Osteocyte (in vitro differentiated cells): ENCODE results near the genes AP1M2, KANK2, SWSAP1 and CNN1.

- PRO-cap, result no peak
Measured at GRCh38 chr19:10518987-10519384, 1.7 kb upstream of the S1PR5 start.

DNA sequence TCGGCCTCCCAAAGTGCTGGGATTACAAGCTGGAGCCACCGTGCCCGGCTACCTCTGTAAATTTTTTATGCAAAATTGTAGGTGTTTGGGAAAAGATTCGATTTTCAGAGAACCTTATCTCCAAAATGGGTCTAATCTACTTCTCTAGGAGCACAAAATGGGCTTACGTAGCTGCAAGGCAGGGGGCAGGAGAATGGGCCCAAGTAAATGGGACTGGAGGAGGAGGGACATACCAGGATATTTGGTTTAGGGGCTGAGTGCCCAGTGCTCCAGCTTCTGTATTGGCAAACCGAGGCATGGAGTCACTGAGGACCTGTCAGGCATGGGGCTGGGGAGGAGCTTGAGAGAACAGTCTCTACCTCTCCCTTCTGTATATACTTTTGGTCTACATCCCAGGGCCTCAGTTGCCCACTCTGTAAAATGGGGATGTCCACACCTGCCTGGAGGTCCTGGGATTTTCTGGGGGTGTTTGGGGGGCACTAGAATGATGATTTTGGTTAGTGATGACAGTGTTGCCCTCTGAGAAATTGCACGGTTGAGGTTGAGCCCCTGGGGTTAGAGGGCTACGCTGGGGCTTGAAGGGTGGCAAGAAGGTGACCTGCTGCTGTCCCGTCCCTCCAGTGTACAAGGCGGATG is 4.7 kb downstream of the ATG4D start:
- PRO-cap, result no peak

DNA sequence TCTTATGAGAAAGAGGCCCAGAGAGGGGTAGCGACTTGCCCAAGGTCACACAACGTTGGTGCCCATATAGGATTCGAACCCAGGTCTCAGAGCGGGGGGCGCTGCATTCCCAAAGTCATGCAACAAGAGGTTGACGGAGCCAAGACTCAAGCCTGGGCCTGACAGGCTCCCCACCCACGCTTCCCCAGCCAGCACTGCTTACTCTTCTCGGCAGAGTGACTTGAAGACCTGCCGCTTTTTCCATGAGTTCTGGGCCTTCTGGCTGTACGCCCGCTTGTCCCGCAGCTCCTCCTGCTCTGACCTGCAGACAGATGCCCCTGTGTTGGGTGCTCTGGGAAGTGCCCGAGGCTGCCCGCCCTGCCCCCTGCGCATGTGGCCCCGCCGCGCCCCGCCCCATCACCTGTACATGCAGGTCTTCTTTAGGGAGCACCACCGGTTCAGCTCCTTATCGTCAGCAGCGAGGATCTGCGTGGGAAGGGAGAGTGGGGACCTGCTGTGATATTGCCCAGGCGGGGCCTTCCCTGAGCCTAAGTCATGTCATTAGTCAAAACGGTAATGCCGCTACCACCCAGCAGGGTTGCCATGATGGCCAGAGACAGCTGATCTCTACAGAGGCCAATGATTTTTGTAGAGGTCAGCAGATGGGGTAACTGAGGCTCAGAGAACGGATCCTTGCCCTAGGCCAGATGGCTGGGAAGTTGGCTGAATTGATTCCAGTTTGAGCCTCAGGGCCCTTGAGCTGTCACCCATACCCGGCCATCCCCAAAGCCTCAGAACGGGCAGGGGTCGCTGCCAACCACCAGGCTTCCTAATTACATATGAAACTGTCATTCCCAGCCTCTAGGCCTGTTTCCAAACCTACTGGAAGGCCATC is 10.7 kb downstream of the KRI1 start:
- PRO-cap, result no peak

DNA sequence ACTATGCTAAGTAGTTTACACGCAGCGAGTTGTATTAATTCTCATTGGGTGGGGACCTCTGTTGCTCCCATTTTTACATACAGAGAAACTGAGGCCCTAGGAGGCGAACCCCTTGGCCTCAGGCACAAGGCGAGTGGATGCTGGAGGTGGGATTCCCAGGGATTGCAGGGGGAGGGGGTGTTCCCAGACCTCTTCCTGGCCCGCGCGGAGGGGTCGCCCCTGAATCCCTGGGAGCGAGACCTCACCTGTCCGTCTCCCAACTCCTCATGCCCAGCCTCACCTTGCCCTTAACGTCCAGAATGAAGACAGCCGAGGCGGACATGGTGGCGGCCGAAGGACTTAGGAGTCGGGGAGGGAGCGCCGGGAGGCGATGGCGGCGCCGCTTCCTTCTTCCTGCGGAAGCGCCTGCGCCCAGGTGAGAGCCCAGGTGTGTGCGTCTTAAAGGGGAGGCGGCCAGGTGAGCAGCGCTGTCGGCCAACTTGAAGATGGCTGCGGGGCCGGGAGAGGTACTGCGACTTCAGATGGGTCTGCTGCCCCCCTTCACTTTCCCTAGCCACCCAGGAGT is at the start of gene AP1M2:
AP1M2 (minus strand) TSS at position 403 of the 565 bp plus-strand sequence.
- PRO-cap, result no peak

DNA sequence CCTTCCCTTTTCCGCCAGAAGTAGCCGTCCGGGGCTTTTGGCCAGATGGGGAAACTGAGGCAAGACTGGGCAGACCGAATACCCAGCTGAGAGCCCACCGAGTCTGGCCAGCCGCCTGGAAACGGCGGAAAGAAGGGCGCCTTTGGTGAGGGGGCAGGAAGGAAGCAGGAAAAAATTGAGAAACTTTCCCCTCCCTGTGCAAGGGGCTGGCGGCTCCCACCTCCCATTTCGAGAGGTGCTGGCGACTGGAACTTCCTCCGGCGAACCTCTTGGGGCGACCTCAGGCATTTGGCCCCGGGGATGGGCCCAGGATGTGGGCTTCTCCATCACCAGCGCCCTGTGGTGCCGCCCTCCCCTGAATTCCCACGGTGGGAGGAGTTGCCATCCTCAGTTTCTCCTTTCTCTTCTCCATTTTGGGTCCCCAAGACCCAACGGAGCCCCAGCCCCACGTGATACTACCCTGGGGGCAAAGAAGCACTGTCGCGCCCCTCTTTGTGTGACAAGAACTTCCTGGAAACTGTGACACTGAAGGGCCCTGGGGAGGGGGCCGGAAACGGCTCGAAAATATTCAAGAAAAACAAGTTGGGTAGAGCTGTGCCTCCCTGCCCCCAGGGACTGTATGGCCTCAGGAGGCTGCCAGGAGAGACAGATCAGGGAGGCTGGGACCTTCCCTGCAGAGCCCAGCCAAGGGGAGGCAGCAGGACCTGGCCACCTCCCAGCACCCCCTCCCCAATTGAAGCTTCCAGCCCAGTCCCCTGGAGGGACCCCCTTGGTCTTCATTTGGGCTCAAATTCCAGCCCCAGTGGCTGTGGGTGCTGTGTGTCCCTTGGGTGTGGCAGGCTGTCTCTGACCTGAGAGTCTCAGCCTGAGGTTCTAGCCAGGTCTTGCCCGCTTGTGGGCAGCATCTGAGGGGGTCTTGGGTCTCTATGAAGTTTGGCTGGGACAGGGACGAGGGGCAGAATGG is 16.1 kb upstream of the AP1M2 start:
- PRO-cap, result bidirectional peak, plus-strand start at position 227 of the sequence, minus-strand start at position 105 of the sequence; bidirectional peak, plus-strand start at position 628 of the sequence, minus-strand start at position 433 of the sequence

DNA sequence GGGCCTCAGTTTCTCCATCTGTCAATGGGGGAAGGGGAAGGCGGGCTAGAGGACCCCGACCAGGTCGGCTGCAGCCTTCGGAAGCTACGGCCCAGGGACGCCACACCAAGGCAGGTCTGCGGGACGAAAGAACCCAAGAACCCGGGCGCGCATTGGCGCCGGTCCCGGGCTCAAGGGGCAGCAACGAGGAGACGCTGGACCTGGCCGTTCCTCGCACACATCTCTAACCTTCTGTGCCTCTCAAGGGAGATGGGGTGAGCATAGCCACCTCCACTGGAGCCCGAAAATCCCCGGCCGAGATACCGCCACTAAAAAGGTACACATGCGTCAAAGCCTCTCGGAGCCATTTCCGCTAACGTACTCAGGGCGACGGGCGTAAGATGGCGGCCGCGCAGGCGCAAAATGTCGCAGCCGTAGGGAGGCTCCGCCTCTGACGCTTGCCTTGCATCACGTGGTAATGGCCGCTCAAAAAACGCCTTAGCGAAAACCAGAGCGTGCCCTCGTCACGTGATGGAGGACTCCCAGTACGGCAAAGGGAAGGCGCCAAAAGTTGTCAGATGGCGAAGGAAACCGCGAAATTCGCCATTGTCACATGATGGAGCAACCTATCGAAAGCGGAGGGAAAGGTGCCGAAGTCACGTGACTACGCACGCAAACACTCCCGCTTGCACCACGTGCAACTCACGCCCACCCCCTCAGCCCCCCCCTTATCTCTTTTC is 496 bp upstream of the ILF3 start:
- PRO-cap, result unidirectional peak, minus-strand start at position 235 of the sequence; unidirectional peak, minus-strand start at position 351 of the sequence

DNA sequence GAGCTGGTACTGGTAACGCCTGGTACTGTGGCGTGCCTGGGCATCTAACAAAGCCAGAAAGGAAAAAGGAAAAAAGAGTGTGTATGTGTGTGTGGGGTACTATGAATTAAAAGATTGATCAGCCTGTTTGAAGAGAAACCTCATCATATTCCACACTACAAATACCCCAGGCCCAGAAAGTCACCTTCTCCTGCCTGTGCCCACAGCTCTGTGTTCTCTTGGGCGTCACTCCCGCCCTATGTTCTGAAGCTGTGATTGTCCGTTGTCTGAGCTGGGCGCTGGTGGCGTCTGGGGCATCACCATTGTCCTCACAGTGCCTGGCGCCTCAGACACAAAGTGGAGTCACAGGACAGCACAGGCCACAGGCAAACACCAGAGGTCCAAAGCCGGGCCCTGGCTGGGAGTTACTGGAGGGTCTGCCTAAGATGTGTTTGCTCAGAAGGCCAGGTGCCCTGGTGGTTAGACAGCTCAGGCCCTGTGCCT is 34.3 kb downstream of the DNM2 start:
- PRO-cap, result no peak

DNA sequence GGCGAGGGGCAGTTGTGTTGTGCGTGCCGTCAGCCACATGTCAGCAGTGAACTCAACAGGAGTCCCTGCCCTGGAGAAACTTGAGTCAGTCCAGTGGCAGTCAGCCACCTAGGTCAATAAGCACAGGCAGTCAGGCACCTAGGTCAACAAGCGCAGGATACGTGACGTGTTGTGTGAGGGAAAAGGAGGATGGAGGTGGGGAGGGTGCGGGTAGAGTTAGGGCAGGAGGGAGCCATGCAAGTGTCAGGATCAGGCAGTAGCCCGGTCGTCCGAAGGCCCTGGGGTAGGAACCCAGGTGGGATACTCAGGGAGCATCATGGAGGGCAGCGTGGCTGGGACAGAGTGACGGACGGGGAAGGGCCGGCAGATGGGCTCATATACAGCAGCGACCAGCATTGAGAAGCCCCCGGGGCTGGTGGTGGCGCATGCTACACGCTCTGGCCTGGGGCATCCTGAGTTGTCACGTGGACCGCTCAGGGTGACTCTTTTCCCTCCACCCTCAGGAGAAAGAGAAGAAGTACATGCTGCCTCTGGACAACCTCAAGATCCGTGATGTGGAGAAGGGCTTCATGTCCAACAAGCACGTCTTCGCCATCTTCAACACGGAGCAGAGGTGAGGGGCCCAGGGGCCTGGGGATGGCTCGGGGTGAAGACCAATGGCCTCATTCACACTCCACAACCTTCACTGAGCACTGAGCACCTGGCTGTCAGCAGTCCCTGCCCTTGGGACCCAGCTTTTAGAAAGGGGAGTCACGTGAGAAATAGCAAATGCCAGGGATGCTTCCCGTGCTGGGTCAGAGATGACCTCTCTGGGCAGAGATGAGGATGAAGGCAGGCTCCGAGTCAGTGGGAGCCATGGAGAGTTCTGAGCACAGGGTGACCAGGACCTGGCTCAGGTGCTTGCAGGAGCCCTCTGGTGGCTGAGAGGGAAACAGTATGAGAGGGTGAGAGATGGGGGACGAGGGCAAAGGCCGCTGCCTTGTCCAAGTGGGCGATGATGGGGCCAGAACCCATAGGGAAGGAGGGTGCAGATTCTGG is 16.2 kb downstream of the TMED1 start:
- PRO-cap, result no peak

DNA sequence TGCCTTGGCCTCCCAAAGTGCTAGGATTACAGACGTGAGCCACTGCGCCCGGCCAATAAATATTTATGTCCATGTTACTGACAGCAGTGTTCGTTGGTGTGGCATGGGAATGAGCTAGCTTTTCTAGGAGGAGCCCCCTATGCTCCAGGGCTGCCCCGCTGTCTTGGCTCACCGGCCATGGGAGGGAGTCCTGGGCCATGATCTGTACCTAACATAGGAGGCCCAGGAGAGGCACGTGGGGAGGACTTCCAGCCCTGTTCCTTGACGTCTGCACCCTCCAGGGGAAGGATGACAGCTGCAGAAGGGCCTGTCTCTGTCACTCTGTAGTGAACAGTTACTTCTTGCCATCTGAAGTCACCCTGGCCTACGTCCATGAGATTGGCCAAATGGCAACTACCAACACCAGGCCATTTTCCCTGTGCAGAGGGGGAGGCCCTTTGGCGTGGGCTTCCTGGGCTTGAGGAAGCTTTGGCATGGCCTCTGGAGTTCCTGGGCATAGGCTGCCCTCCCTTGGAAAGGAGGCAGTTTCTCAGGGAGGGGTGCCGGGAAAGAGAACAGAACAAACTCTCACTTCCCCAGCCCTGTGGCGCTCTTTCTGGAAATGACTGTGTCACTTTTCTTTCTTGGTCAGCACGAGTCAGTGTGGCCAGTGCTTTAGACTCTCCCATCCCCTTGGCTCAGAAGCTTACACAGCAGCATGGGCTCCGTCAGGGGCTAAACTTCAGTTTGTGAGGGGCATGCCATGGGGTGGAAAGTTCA is 5.1 kb downstream of the CARM1 start:
- PRO-cap, result no peak

- PRO-cap, result no peak
Measured at GRCh38 chr19:10881459-10882357, 10.4 kb downstream of the CARM1 start.

DNA sequence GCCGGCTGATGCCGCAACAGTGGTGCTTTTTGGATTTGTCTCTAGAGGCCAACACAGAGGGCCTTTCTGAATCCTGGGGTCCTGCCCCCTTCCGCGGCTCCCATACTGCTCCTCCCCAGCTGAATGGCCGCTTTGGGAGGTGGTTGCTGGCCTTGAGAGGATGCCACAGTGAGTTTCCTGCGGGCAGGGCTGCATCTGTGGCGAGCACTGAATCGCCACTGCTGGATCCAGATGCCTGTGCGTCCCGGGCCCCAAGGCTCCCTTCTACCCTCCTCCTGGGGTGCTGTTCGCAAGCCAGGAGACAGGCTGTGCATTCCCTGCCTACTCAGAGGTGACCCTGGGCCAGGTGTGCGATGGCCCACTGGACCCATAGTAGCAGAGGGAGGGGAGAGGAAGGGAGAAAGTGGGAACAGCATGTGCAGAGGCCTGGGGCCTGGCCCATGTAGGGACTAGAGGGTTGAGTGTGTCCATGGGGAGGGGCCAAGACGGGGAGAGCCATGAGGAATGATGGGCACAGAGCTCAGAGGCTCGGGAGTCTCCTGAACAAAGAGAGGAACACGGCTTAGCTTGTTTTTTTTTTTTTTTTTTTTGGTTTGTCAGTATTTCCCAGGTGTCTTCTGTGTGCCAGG is 27.2 kb downstream of the CARM1 start:
- PRO-cap, result no peak

GRCh38 chr19:10918521-10919294 is 9.7 kb downstream of the YIPF2 start:
- PRO-cap, result no peak

DNA sequence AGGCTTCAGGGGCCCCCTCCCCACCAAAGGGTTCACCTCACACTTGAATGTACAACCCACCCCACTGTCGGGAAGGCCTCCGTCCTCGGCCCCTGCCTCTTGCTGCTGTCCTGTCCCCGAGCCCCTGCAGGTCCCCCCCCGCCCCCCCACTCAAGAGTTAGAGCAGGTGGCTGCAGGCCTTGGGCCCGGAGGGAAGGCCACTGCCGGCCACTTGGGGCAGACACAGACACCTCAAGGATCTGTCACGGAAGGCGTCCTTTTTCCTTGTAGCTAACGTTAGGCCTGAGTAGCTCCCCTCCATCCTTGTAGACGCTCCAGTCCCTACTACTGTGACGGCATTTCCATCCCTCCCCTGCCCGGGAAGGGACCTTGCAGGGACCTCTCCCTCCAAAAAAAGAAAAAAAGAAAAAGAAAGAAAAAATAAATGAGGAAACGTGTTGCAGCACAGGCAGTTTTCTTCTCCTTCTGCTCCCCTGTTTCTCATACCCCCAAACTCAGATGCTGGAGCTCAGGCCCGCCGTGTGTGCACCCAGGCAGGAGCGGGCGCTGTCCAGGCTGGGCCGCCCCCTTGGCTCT is 6.0 kb downstream of the YIPF2 start:
- PRO-cap, result no peak

DNA sequence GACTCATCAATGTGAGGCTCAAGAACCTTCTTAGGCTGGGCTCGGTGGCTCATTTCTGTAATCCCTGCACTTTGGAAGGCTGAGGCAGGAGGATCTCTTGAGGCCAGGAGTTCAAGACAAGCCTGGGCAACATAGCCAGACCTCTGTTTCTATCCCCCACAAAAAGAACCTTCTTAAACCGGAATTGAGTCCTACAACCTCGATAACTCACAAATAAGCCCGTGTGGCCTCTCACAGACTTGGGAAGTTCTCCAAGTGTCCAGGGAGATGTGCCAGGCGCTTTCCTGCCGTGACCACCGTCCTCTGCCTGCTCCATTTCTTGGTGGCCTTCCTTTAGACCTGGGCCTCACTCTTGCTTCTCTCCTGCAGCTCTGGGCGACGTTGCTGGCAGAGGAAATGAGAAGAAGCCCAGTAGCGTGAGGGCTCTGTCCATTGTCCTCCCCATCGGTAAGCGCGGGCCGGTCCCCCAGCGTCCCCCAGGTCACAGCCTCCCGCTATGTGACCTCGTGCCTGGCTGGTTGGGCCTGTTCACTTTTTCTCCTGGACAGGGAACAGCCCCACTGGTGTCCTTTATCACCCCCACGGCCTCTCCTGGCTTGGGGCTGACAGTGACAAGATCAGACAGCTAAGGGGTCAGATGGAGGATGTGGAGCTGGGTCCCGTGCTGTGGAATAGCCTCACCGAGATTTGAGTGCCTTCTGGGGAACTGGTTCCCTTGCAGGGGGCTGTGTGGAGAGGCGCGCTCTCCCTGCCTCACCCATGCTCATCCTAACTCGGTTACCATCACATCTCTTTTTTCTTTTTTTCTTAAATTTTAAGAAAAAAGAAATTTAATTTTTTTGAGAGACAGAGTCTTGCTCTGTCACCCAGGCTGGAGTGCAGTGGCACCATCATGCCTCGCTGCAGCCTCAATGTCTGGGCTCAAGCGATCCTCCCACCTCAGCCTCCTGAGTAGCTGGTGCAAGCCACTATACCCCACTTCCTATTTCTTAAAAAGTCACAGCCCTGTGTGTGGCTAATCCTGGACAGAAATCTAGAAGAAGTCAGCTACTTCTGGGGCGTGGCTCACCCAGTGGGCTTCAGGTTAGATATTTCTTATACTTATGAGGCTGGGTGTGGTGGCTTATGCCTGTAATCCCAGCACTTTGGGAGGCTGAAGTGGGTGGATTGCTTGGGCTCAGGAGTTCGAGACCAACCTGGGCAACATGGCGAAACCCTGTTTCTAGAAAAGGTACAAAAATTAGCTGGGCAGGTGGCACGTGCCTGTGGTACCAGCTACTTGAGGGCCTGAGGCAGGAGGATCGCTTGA is 27.5 kb downstream of the SPC24 start:
- PRO-cap, result no peak

DNA sequence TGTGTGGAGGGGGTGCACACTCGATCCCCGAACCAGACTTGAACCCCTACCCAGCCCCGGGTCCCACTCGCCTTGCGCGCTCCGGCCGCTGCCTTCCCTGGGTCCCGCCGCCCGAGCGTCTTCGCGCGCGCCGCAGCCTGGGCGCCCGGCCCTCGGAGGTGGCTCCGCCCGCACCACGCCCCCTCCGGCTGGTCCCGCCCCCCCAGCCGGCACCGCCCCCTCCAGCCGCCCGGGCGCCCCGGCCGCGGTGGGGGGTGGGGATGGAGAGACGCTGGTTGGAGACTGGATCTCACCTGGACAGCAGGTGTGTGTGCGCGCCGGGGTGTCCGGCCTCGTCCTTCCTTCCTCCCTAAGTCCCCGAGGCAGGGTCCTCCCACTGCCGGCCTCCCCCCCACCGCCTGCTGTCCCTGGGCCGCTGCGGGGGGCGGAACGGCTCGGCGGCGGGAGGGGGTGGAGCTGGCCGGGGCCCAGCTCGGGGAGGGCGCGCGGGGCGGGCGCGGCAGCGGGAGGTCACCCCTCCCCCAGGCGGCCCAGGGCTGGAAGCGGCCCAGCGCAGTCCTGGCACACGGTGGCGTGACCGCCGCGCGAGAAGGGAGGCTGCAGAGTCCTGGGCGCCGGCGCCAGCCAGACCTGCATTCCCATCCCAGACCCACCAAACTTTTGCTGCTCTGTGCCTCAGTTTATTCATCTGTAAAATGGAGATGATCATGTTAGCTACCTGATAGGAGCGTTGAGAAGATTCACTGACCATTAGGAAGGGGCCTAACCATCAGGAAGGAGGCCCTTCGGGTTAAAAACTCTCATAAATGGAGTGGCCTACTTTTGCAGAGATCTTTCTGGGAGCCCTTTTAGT is at the start of gene KANK2:
KANK2 (minus strand) TSS at position 132 of the 853 bp plus-strand sequence.
- PRO-cap, result bidirectional peak, plus-strand start at position 224 of the sequence, minus-strand start at position 122 of the sequence; bidirectional peak, plus-strand start at position 564 of the sequence, minus-strand start at position 419 of the sequence

DNA sequence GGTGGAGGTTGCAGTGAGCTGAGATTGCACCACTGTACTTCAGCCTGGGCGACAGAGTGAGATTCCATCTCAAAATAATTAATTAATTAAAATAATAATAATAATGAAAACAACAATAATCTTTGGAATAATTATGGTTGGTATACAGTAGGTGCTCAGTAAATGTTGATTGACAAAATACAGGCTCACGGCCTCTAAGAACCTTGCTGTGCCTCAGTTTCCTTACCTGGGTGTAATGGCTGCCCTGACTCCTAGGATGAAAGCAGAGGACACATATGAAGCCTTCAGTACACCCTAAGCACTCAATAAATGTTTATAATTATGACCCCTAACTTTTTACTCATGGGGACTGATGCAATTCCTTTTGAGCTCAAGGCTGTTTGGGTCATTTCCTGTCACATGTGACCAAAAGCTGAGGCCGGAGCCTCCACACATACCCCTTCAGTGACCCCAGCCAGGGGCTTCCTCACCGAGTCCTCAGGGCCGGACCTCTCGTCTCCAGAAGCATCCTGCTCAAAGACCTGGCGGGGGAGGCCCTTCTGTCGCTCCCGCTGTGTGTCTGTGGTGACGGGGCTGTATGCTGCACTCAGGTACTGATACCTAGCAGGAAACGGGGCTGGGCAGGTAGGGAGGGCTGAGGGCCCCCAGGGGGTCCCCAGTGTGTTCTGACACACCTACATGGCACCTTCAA is 10.5 kb downstream of the DOCK6 start:
- PRO-cap, result no peak

DNA sequence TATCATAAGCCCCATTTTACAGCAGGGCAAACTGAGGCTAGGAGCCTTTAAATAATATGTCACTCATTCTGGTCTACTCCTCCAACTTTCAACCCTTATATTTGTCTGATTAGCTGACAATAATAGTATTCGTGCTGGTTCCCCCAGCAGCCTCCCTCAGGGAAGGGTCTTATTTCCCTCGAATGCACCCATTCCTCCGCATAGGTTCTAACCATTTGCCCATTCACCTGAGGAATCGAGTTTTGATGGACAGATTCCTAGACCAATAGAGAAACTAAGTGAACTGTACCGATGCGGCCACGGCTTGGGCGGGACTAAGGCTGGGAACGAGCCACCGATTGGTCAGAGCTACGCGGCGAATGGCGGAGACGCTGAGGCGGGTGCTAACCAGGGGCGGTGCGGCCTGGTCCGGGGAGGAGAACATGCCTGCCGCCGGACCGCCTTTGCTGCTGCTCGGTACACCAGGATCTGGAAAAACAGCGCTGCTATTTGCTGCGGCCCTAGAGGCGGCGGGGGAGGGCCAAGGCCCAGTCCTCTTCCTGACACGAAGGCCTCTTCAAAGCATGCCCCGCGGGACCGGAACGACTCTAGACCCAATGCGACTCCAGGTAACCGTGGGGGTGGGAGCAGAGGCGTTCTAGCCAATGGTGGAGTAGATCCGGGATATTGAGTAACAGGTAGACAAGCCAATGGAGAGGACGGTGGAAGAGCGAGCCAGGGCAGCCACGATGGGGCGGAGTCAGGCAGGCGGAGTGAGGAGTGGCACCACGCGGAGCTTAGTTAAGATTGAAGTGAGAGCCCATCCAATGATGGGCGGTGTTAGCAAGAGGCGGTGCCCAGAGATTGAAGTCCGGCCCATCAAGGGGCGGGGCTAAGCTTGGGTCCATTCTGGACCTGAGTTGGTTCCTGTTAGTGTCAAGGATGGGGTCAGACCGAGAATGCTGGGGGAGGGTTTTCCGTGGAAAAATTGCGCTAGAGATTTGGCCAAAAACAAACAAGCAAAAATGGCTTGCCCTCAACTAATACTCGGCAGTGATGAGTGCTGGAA is at the start of gene SWSAP1:
SWSAP1 (plus strand) TSS at position 345 of the 1,048 bp plus-strand sequence.
- PRO-cap, result unidirectional peak, plus-strand start at position 345 of the sequence; bidirectional peak, plus-strand start at position 912 of the sequence, minus-strand start at position 600 of the sequence

GRCh38 chr19:11479242-11479617 is 1.6 kb downstream of the ELAVL3 start:
- PRO-cap, result no peak

- PRO-cap, result unidirectional peak, plus-strand start at chr19:11538825
Measured at GRCh38 chr19:11538267-11539182, at the start of gene CNN1. CNN1 (plus strand) TSS chr19:11538851.

DNA sequence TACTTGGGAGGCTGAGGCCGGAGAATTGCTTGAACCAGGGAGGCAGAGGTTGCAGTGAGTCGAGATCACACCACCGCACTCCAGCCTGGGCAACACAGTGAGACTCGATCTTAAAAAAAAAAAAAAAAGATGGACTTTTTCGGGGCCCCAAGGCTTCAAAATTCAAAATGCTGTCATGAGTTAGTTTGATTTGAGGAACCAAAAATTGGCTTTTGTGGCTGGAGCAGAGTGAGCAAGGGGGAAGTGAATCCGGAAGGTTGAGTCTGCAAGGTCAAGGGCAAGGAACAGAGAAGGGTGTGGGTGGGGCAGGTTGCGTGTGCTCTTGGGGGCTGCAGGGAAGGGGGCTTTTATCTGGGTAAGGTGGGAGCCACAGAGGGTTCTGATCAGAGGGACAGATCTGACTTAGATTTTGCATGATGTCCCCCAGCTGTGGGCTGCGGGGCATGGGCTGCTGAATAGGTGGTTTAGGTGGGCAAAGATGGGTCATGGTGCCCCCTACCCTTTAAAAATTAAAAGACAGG is 6.5 kb upstream of the ACP5 start:
- PRO-cap, result no peak